Renal cortical epithelial cell (primary cell): ENCODE results near the gene PBOV1.

DNA sequence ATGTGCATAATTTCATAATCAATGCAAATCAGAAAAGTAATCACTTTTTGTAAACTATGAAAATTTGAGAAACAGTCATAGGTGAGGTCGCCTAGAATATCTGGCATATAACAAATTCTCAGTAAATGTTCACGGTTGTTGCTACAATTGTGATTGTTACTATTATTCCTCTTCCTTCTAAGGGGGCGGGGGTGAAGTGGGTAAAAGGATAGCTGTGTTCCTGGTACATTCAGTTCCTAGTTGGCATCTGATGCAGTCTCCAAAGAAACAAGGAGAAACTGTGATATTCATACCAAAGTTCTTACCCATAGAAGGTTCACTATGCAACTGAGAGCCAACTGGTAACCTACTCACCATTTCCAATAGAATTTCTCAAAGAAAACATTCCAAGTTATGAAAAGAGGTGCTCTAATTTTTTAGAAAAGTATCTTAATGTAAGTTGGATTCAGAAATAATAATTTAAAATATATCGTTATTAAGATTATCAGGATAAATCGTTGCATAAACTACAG lies 13.2 kb upstream of the MAP7 start:
- RRBS: no CpG with 5 or more reads among the region's 5 CpGs

- RRBS: no CpG with 5 or more reads among the region's 4 CpGs
These were observed 74.6 kb downstream of the MAP3K5 start for GRCh38 chr6:136717506-136718250.

DNA sequence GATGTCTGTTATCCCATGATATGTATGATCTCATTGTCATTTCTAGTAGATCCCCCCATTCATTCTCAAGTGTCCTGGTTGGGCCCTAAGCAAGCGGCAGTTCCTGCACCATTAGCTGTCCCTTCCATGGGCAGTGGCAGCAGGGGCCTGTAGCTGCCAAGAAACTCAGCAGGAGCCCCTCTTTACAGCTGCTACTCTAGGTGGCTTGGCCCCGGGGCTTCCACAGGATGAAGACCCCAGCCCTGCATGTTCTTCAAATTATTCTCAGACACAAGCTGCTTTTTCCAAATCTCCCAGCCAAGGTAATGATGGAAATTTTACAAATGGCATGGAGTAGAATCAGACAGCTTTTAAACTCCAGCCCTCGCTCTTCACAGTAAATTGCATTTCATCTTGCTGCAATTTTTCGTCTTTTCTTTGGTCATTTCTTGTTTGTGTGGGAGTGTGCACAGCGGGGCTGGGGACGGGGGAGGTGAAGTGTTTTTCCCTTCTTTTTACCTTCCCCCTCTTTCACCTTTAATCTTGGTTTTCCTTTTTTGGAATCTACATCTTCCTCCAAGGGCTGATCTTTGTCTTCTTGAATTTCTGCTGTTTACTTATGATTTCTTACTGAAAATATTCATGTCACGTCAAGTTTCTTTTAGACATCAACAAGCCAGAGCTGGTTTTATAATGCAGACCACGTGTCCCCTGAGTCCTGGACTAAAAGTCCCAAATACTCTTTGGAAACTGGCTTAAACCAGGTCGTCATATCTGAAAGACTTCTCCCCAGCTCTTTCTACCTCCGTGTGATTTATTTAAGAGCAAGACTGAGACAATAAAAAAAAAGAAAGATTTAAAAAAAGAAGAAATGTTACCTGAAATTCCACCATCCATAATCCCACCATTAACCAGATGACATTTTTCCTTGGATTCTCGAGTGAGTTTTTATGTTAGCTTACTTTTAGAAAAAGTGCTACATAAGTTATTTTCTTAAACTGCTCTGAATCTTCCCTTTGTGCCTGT lies 52.2 kb downstream of the MAP3K5 start:
- RRBS: no CpG with 5 or more reads among the region's 11 CpGs

DNA sequence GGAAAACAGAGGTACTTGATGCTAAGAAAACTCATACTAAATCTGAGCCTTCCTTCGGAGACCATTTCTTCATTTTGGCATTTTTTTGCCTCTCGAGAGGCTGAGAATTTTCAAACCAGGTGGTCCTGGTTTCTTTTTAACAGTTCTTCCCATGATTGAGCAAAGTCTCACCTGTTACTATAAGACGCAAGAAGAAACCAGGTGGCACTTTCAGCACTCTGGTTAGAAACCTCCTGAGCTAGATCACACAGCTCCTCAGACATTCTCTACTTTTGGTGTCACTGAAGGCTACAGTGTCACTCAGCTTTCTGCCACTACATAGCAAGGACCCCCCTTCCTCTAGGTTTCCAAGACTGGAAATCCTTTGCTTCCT lies 7.3 kb downstream of the IFNGR1 start:
- RRBS: no CpG with 5 or more reads among the region's 3 CpGs

GRCh38 chr6:137213098-137213769 lies 6.0 kb downstream of the IFNGR1 start:
- RRBS: no CpG with 5 or more reads among the region's 4 CpGs

- RRBS: 2% methylated on average over 6 of the region's 55 CpGs
These were observed 609 bp downstream of the IFNGR1 start for GRCh38 chr6:137218275-137219277.

DNA sequence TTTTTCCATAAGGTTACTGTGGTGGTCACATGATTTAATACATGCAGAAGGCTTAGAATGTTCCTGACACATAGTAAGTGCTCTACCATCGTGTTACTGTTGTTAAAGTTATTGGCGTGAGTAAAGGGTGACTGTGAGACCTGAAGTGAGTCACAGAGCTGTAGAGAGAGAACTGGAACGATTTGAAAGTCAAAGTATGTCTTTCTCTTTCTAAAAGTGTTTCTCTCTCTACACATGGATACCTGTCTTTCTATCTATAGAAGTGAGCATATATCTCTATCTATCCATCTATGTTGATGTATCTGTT lies 153.9 kb upstream of the OLIG3 start:
- RRBS: no CpG with 5 or more reads among the region's 3 CpGs

DNA sequence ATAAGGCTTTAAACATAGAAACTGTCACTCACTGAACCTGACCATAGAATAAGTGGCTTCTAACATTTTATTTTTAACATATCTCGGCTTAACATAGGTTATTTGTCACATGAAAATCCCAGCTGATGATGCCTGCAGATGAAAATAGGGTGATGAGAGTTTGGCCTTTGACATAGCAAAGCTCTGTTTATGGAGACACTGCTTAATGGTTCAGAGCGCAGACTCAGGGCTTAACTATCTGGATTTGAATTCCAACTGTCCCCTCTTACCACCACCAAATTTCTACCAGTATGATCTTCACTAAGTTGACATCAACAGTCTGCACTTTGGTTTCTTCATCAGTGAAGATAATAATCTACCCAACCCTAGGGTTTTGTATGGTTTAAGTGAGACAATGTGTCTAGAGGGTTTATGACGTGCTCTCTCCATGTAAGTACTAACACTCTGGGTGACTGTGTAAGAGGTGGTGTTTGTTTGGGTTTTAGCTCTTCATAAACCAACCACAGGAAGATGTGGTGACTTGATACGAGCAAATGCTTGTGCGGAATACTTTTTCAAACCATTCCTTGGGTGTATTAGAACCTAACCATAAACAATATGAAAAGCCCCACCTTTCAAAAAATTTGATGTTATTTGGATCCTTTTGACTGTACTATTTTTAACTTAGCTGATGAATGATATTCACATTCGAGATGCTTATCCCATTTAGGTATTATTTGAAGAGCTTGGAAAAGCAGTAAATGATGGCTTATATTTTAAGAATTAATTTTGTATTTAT lies 151.4 kb upstream of the TNFAIP3 start:
- RRBS: no CpG with 5 or more reads among the region's 6 CpGs

GRCh38 chr6:137811162-137811780 lies 55.8 kb upstream of the TNFAIP3 start:
- RRBS: no CpG with 5 or more reads among the region's 11 CpGs

GRCh38 chr6:137811892-137812278 lies 55.2 kb upstream of the TNFAIP3 start:
- RRBS: no CpG with 5 or more reads among the region's 5 CpGs

GRCh38 chr6:137829028-137830195 lies 37.6 kb upstream of the TNFAIP3 start:
- RRBS: no CpG with 5 or more reads among the region's 8 CpGs

GRCh38 chr6:137874750-137875011 lies 7.6 kb downstream of the TNFAIP3 start:
- RRBS: no CpG with 5 or more reads among the region's 6 CpGs

GRCh38 chr6:138162147-138162816 lies 543 bp downstream of the ARFGEF3 start:
- RRBS: 2% methylated on average over 20 of the region's 48 CpGs

DNA sequence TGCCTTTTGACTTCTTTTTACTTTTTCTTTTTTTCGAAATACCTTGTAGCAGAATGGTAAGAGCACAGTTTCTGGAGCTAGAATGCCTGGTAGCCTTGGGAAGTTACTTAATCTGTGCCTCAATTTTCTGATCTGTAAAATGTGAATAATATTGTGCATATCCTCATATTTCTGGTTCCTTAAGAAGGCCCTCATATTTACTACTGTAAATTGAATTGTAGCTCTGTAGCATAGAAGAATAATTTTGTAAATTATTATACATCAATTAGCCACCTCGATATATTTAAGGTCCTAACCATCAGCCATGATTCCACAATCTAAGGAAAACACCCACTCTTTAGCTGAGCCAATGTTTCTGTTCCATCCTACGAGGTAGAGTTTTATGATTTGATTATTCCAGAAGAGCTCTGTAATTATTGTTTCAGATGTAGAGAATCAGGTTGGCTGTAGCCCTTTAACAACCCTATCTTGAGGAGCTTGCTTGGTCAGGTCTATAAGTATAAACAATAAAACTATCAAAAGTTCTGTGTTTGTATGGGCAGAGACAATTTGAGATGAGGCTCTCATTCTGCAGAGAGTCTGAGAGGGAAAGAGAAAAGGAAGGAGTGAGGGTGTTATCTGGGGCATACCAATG lies at the start of gene PBOV1:
PBOV1 (minus strand) TSS at position 291 of the 634 bp plus-strand sequence.
- RRBS: no CpG with 5 or more reads among the region's 3 CpGs

- RRBS: no CpG with 5 or more reads among the region's 11 CpGs
These were observed 9.0 kb upstream of the PBOV1 start for GRCh38 chr6:138227099-138227921.

- RRBS: no CpG with 5 or more reads among the region's 6 CpGs
These were observed 13.0 kb upstream of the PBOV1 start for GRCh38 chr6:138231196-138231812.

- RRBS: no CpG with 5 or more reads among the region's 10 CpGs
These were observed 17.6 kb downstream of the HEBP2 start for GRCh38 chr6:138421527-138422152.

GRCh38 chr6:138424114-138424805 lies 20.2 kb downstream of the HEBP2 start:
- RRBS: 89% methylated on average over 6 of the region's 40 CpGs